Uterus (tissue), 7 donors: ENCODE data around the genes CDSN and LTB.

DNA sequence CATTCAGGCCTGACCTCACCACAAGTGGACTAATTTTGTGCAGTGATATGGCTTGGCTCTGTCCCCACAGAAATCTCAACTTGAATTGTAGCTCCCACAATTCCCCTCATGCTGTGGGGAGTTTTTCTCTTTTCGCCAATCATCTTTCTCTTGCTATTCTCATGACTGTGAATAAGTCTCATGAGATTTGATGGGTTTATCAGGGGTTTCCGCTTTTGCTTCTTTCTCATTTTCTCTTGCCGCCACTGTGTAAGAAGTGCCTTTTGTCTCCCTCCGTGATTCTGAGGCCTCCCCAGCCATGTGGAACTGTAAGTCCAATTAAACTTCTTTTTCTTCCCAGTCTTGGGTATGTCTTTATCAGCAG is 42.9 kb downstream of the MUC22 start:
- PRO-cap, 4 experiments, result no peak in any of the 4 experiments
- RAMPAGE, long total RNA, 2 experiments, result no peak in any of the 2 experiments
- RRBS, result no CpG with 5 or more reads among the region's 4 CpGs

DNA sequence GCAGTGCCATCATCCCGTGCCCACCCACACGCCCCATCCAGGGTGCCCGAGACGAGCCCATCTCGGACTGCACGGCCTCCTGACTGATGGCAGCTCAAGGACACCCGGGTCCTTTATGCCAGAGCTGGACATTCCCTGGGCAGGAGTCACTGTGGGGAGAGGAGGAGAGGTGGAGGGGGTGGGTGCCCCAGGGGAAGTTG is at the start of gene CDSN:
Gene CDSN (minus strand): TSS at position 88 of the 200 bp plus-strand sequence.
- PRO-cap, 4 experiments, result no peak in any of the 4 experiments
- RAMPAGE, long total RNA, 2 experiments, result no peak in any of the 2 experiments
- RRBS, result no CpG with 5 or more reads among the region's 7 CpGs

GRCh38 chr6:31142995-31143705 is 4.3 kb upstream of the PSORS1C2 start:
- PRO-cap, 4 experiments, result peak in 1 of 4 experiments; most common plus-strand start chr6:31143432 (in 1); most common minus-strand start chr6:31143398 (in 1)
- RAMPAGE, long total RNA, 2 experiments, result no peak in any of the 2 experiments
- RRBS, result no CpG with 5 or more reads among the region's 13 CpGs

DNA sequence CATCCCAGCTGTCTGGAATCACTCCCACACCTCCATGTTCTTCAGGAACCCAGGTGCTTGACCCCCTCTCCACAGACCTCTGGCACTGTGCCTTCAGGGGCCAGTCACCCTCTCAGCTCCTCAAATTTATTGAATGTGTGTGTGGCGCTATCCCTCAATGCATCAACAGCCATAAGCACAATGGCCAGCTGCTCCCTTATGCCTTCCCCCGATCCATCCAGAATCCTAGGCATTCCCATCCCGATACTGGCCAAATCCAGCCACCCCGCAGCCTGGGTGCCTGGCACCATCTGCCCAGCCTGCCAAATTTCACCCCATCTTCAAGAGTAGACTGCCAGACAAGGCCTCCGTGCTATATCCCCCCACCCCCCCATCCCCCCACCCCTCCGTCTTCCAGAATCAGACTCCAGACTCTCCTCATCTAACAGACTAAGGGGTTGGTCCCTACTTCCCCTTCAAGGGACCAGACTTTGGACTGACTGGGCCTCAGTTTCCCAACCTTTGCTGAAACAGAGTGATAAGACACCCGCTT is 818 bp upstream of the POU5F1 start:
- PRO-cap, 4 experiments, result no peak in any of the 4 experiments
- RAMPAGE, long total RNA, 2 experiments, result no peak in any of the 2 experiments
- RRBS, result no CpG with 5 or more reads among the region's 7 CpGs

- PRO-cap, 4 experiments, result peak in 1 of 4 experiments; most common minus-strand start chr6:31172800 (in 1)
- RAMPAGE, long total RNA, 2 experiments, result no peak in any of the 2 experiments
- RRBS, result no CpG with 5 or more reads among the region's 19 CpGs
These were observed 1.9 kb upstream of the POU5F1 start for GRCh38 chr6:31172048-31173065.

DNA sequence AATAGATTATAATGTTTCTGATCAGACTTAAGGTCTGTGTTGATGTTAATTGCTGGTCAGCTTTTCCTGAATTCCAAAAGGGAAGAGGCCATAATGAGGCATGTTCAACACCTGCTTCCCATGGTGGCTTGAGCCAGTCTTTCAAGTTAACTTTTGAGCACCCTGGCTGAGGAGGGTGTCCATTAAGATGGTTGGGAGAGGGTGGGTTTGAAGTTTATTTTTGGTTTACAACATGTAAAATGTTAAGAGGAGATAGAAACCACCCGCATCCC is 6.7 kb downstream of the HLA-C start:
- PRO-cap, 4 experiments, result no peak in any of the 4 experiments
- RAMPAGE, long total RNA, 2 experiments, result no peak in any of the 2 experiments
- RRBS, result no CpG with 5 or more reads among the region's 1 CpG

GRCh38 chr6:31349410-31349913 is 7.5 kb downstream of the HLA-B start:
- PRO-cap, 4 experiments, result no peak in any of the 4 experiments
- RAMPAGE, long total RNA, 2 experiments, result no peak in any of the 2 experiments
- RRBS, result no CpG with 5 or more reads among the region's 4 CpGs

- PRO-cap, 4 experiments, result no peak in any of the 4 experiments
- RAMPAGE, long total RNA, 2 experiments, result no peak in any of the 2 experiments
- RRBS, result no CpG with 5 or more reads among the region's 31 CpGs
These were observed 9.8 kb upstream of the HLA-B start for GRCh38 chr6:31366550-31367342.

GRCh38 chr6:31378301-31378796 is 21.4 kb upstream of the HLA-B start:
- PRO-cap, 4 experiments, result no peak in any of the 4 experiments
- RAMPAGE, long total RNA, 2 experiments, result no peak in any of the 2 experiments
- RRBS, result no CpG with 5 or more reads among the region's 7 CpGs

GRCh38 chr6:31379575-31380322 is 22.8 kb upstream of the HLA-B start:
- PRO-cap, 4 experiments, result no peak in any of the 4 experiments
- RAMPAGE, long total RNA, 2 experiments, result no peak in any of the 2 experiments
- RRBS, result no CpG with 5 or more reads among the region's 14 CpGs

- PRO-cap, 4 experiments, result peak in 4 of 4 experiments; most common plus-strand start chr6:31463185 (in 4); most common minus-strand start chr6:31463004 (in 4)
- RAMPAGE, long total RNA, 2 experiments, result start-site peak on the plus strand in 1 of 2 experiments, at chr6:31463145-31463196 at its widest, 34 reads per replicate
- RRBS, result 3% methylated on average over 7 of the region's 28 CpGs
These were observed 35.1 kb upstream of the MICB start for GRCh38 chr6:31462645-31463383.

DNA sequence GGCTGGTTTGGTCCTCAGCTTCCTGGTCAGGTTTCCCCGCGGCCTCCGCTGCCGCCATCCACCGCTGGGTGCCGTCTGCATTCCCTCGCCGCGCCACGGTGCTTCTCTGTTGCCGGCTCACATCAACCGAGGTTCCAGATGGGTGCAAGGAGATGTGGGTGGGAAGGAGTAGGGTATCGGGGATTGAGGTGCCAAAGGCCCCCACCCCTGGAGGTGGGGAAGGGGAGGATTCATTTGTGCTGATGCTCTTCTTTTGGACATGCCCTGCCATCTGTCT is 5.8 kb downstream of the MCCD1 start:
- PRO-cap, 4 experiments, result no peak in any of the 4 experiments
- RAMPAGE, long total RNA, 2 experiments, result no peak in any of the 2 experiments
- RRBS, result no CpG with 5 or more reads among the region's 13 CpGs

DNA sequence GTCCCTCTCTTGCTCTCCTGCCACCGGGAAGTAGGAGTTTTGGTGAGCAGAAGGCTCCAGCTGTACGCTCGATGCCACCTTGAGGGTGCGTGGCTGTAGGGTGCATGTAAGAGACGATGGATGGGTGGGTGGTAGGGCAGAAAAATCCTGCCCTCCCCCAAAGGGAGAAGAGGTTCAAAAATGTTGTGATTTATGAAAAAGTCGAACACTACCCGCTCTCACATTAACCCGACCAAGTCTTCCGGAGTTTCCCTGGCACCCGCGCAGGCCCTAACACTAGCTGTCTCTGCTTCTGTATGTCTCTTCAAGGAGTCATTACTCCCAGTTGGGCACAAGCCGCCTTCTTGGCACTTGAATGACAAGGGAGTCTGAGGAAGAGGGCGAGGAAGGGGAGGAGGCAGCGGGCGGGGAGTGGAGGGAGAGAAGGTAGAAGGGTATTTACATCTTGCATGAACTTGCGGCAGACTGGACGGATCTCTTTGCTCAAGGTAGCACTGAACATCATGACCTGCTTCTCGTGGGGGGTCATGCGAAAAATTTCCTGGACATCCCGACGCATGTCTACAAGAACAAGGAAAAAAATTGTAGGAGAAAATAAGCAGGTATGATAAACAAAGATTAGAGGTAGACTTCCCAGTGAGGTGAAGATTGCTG is 6.3 kb downstream of the MCCD1 start:
- PRO-cap, 4 experiments, result no peak in any of the 4 experiments
- RAMPAGE, long total RNA, 2 experiments, result no peak in any of the 2 experiments
- RRBS, result no CpG with 5 or more reads among the region's 21 CpGs

DNA sequence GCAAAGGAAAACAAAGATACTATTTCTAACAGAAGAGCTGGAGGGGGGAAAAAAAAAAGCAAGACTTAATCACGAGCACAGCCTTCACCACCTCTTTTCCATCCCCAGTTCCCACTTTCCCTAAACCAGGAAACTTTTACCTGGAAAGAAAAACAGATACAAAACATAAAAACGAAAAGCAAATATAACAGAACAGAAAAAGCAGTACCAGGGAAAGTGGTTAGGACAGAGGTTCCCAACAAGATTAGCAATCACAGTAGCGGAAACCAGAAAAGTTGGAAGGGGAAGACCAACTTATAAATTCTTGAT is 1.2 kb downstream of the DDX39B start:
- PRO-cap, 4 experiments, result no peak in any of the 4 experiments
- RAMPAGE, long total RNA, 2 experiments, result no peak in any of the 2 experiments
- RRBS, result no CpG with 5 or more reads among the region's 3 CpGs

GRCh38 chr6:31558683-31559630 is 11.5 kb downstream of the NFKBIL1 start:
- PRO-cap, 4 experiments, result no peak in any of the 4 experiments
- RAMPAGE, long total RNA, 2 experiments, result no peak in any of the 2 experiments
- RRBS, result no CpG with 5 or more reads among the region's 14 CpGs

DNA sequence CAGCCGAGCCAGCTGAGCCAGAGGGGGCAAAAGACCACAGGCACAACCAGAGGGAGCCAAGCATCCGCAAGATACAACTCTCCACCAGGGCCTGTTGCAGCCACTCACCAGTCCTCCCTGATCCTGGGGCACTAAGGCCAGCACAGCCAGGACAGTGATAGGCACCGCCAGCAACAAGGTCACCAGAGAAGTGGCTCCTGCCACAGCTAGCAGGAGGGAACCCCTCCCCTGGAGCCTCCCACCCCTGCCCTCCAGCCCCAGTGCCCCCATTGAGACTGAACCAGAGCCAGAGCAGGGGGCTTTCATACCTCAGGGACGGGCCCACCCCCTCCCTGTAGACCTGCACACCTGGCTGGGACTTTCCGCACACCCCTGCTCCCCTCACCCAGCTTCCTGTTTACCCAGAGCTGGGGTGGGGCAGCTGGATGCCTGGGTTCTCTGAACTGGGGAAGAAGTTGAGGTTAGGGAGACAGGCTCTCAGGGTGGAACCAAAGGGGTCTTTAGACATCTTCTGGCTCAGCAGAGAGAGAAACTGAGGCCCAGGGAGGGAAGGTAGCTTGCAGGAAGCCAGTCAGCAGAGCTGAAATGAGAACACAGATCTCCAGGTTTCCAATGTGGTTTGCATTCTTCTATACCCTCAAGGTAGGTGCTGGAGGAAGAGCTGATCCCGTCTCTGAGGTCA is at the start of gene LTB:
Gene LTB (minus strand): TSS at position 277 of the 682 bp plus-strand sequence.
- PRO-cap, 4 experiments, result no peak in any of the 4 experiments
- RAMPAGE, long total RNA, 2 experiments, result no peak in any of the 2 experiments
- RRBS, result no CpG with 5 or more reads among the region's 6 CpGs

- PRO-cap, 4 experiments, result no peak in any of the 4 experiments
- RAMPAGE, long total RNA, 2 experiments, result start-site peak on the plus strand in 2 of 2 experiments, at chr6:31586966-31587275 at its widest, 7 to 29 reads per replicate
- RRBS, result no CpG with 5 or more reads among the region's 14 CpGs
These were observed 649 bp downstream of the LST1 start for GRCh38 chr6:31586409-31587442.

DNA sequence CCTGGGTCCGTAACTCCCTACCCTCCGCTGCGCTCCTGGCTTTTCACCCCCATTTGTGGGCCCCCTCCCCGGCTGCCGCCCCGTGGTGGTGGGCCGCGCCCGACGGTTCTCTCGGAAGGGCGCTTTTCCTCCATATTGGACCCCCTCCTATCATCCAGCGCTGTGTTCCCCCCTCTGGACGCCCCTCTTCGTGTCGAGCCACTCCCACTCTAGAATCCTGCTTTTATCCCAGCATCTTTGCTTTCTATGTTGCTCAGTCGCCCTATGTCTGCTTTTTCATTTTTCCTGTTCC is 557 bp downstream of the PRRC2A start:
- PRO-cap, 4 experiments, result peak in 1 of 4 experiments; most common minus-strand start position 149 of the sequence (in 1)
- RAMPAGE, long total RNA, 2 experiments, result no peak in any of the 2 experiments
- RRBS, result no CpG with 5 or more reads among the region's 17 CpGs

- PRO-cap, 4 experiments, result no peak in any of the 4 experiments
- RAMPAGE, long total RNA, 2 experiments, result no peak in any of the 2 experiments
- RRBS, result no CpG with 5 or more reads among the region's 10 CpGs
These were observed 14.2 kb downstream of the PRRC2A start for GRCh38 chr6:31634532-31635363.

DNA sequence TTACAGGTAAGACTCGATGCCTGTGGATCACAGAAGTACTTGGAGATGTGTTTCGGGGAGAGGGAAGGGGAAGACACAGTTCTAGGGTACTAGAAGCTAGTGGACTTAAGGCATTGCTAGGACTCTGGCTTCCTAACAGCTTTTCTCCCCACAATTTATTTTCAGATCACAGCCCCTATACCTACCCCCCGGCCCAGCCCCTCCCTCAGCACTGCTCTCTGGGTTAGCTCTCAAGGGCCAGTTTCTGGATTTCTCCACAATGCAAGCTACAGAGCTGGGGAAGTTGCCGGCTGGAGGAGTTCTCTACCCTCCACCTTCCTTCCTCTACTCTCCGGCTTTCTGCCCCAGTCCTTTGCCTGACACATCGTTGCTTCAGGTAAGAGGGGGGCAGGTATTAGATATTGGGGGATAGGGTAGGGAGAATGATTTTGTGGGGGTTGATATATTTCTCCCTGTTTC is 15.6 kb downstream of the PRRC2A start:
- PRO-cap, 4 experiments, result no peak in any of the 4 experiments
- RAMPAGE, long total RNA, 2 experiments, result no peak in any of the 2 experiments
- RRBS, result 60% methylated on average over 2 of the region's 6 CpGs